ENCODE results near the genes MRPS30 and HCN1.

- PRO-cap = no peak
Measured at GRCh38 chr5:42620581-42621559, 135.7 kb upstream of the CCDC152 start.

DNA sequence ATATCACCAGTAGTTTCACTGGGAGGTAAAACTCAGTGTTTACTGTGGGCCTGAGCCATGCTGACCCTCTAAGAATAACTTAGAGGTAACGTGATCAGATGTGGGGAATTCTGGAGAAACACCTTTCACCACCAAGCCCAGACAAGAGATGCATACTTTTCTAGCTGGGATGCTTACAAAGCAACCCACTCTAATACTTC lies 129.9 kb upstream of the CCDC152 start:
- PRO-cap = no peak

GRCh38 chr5:42694834-42695276 lies 61.8 kb upstream of the CCDC152 start:
- PRO-cap = no peak

- PRO-cap = no peak
Measured at GRCh38 chr5:42734426-42735150, 22.0 kb upstream of the CCDC152 start.

DNA sequence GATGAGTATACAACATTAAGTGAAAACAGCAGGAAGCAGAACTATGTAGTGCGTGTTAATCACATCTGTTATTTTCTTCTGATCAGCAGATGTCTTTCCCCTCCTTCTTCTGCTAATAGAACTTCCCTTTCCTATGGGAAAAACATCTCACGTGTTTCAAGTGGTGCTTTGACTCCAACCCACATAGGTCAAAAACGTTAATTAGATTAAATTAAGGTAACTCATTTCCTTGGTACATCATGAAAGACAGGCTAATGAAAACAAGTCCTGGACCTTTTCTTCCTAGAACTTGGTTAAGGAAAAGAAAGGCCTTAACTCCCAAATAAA lies 70.1 kb upstream of the SELENOP start:
- PRO-cap = no peak

- PRO-cap = no peak
Measured at GRCh38 chr5:42908913-42909209, 97.2 kb upstream of the SELENOP start.

- PRO-cap = no peak
Measured at GRCh38 chr5:42990739-42991388, 49.3 kb downstream of the ANXA2R start.

DNA sequence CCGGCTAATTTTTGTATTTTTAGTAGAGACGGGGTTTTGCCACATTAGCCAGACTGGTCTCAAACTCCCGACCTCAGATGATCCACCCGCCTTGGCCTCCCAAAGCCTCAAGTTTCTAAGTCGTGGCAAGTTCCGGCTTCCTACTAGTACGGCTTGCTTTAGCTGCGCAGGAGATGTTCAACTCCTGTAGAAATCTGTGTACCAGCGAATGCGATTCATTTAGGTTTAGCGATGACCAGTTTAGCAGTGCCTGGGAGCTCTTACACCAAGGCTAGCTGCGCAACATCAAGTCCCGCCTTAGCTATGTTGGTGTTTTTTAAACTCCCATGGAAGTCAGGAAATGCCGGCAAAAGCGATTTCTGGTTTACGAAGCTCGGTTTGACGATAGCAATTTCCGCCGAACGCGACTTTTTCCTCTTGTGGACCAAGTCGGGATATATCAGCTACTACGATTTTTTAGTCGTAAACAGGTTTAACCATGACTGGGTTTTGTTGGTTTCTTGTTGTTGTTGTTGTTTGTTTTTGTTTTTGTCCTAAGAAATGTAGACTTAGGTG lies 46.4 kb downstream of the ANXA2R start:
- PRO-cap = bidirectional peak, plus-strand start at position 349 of the sequence, minus-strand start at position 117 of the sequence

GRCh38 chr5:43000130-43000916 lies 39.8 kb downstream of the ANXA2R start:
- PRO-cap = no peak

GRCh38 chr5:43042426-43043616 lies 2.7 kb upstream of the ANXA2R start:
- PRO-cap = bidirectional peak, plus-strand start at chr5:43042589, minus-strand start at chr5:43042351; bidirectional peak, plus-strand start at chr5:43043316, minus-strand start at chr5:43043213

DNA sequence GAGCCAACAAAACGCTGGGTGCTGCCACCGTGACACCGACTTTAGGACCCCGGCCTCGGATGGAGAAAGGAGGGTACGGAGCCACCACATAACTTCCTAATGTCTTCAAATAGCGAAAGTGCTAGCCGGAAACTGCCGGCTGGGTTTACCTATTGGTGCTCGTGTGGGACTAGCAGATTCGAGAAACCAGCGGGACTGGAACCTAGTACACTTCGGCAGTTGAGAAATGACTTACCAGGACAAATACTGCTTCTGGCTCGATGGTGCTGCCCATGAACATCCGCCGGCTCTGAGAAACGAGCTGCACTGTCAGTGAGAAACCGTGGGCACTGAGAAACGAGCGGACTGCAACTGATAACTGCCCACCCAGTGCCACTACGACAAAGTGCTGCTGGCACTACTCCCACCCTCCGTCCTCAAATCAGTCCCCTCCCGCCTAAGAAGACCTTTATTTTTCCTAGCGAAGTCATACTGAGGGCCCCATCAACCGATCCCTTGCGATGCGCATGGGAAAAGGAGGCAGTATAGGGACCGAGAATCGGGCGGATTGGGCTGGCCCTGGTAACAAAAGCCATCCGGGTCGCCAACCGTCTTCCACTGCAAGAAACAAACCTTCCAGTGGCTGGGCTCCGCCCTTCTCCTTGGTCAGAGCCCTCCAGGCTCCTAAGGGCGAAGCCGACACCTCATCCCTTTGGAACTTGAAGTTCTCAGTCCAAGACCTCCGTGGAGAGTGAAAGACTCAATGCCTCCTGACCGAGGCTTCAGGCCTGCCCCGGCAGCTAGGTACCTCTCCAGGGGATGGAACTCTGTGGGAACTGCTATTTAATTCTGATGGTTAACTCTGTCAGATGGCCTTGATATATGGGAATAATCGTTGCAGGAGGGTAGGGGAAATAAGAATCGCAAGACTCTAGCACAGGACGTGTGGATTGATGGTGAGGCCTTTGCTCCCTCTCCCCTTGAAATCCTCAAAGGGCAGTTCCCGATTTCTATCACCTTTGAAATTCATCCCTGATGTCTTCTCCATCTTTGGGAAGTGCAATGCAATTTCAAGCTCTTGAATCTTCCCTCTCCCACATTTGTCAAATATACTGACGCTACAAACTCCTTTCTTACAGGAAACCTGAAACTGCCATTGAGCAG lies 27.1 kb upstream of the ANXA2R start:
- PRO-cap = bidirectional peak, plus-strand start at position 181 of the sequence, minus-strand start at position 61 of the sequence; bidirectional peak, plus-strand start at position 710 of the sequence, minus-strand start at position 599 of the sequence

- PRO-cap = no peak
Measured at GRCh38 chr5:43237047-43237381, 45.0 kb downstream of the NIM1K start.

- PRO-cap = no peak
Measured at GRCh38 chr5:43615687-43616300, 12.8 kb downstream of the NNT start.

- PRO-cap = no peak
Measured at GRCh38 chr5:43621363-43622229, 18.6 kb downstream of the NNT start.

DNA sequence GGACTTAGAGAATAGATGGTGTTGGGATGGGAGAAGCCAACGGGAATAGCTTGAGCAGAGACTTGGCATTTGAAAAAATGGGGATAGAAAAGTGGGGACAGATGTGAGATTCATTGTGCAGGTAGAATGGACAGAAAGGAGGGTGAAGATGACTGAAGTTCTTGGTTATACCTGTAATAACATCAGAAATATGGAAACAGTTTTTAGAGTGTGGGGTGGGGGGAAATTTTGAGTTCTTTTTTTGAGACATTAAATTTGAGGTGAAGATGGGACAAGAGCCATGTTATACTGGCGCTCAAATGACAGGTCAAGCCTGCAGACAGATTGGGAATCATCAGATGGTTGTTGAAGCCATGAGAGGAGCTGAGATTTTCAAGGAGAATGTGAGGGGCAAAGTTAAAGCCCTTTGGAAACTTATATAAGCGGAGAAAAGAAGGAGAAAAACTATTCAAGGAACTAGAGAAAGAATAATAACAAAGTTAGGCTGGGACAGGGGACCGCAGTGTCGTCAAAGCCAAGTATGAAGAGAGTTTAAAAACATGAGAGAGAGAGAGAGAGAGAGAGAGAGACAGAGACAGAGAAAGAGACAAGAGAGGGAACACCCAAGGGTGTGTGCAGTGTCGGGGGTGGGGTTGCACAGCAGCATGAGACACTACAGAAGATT lies 74.0 kb downstream of the NNT start:
- PRO-cap = no peak

- PRO-cap = bidirectional peak, plus-strand start at chr5:44808959, minus-strand start at chr5:44808745
Measured at GRCh38 chr5:44808553-44809294, at the start of gene MRPS30. Gene MRPS30 (plus strand): TSS chr5:44808947.

DNA sequence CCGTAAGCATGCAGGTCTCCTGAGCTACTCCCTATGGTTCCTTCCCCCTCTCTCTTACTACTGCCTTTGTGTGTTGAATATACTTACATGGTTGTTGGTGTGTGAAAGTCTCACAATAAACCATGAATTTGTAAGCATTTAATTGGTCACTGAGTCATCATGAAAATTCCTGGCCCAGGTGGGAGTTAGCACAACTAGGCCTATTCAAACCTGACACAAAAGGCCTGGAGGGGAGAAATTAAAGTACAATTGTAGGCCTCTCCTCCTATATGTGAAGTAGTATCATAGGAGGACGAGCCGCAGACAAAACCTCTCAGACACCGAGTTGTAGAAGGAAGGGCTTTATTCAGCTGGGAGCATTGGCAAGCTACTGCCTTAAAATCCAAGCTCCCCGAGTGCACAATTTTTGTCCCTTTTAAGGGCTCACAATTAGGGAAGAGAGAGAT lies 397.0 kb downstream of the MRPS30 start:
- PRO-cap = no peak

DNA sequence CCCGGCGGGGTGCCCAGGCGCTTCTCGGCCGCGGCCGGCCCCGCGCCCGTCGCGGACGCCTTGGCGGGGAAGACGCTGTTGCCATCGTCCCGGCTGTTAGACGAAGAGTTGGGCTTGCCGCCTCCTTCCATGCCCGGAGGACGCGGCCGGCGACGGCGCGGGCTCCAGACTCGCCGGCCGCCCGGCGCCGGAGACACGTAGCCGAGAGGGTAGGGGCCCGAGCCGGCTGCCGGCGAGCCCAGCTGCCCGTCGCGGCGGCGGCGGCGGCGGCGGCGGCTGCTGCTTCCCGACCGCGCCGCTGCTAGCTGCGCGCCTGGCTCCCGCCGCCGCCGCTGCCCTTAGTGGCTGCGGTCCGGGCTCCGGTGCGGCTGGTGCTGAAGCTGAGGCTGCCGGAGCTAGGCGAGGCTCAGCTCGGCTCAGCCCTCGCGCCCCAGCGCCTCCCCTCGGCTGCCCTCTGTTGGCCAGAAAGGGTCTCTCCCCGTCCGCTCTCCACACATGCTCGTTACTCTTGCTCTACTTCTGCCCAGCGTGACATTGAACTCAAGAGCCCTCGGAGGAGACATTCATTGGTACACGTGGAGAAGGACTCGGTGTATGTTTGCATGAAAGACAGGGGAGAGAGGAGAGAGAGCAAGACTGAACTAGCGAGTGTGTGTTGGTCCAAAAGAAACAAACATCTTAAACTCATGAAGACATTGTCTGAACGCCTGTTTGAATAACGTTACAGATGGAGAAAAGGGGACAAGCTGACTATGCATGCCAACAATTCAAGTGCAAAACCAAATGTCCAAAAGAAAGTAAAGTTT lies at the start of gene HCN1:
Gene HCN1, minus strand, starts transcription at position 418 of the 806 bp plus-strand sequence.
- PRO-cap = no peak

DNA sequence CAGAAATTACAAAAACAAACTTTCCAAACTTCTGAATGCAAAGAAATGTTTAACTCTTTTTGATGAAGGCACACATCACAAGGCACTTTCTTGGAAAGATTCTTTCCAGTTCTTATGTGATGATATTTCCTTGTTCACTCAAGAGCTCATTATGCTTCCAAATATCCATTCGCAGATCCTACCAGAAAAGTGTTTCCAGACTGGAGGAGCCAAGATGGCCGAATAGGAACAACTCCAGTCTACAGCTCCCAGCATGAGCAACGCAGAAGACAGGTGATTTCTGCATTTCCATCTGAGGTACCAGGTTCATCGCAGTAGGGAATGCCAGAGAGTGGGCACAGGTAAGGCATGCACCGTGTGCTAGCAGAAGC lies 497.0 kb upstream of the HCN1 start:
- PRO-cap = no peak

DNA sequence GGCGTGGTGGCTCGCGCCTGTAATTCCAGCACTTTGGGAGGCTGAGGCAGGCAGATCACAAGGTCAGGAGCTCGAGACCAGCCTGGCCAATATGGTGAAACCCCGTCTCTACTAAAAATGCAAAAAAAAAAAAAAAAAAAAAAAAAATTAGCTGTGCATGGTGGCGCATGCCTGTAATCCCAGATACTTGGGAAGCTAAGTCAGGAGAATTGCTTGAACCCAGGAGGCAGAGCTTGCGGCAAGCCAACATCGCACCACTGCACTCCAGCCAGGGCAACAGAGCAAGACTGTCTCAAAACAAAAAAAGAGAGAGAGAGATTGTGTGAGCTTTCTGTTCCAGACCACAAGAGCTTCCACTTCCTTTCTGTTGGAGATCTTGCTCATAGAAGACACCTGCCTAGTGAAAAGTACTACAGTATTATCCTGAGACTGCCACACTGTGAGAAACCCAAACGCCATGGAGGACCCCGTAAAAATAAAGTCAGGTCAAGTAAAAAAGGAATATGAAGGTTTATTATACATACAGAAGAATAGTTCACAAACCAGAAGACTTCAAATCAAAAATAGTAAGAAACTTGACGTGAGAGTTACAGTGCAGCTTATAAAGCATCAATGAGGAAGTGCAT lies 4.2 kb upstream of the EMB start:
- PRO-cap = no peak